GM12891 (cell line): ENCODE measurements around the genes LNP1 and PCNP.

DNA sequence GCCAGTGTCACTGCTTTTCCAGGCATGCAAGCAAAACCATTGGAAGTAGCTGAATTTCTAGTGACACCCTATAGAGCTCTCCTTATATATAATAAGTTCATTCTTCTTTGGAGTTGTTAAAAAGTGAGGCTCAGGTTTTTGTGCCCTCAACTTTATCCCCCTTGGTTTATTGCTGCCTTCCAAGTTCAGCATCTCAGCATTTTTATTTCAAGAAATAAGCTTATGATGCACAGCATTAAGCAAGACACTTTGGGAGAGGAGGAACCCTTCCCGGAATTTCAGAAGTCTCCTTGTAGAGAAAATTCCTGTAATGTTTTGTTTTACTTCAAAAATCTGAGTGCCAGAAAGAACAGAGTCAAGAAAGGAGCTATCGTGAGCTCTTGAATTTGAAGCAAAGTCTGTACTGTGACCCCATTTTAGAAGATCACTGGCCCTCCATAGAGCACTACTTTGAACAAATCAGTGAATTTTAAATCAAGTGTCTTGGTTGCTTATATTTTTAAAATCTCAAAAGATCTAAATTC, 93.1 kb downstream of the FILIP1L start:
- RRBS = no CpG with 5 or more reads among the region's 2 CpGs

- RRBS = no CpG with 5 or more reads among the region's 6 CpGs
Measured at GRCh38 chr3:100089623-100090361, 24.5 kb downstream of the FILIP1L start.

GRCh38 chr3:100108507-100109194, 5.7 kb downstream of the FILIP1L start:
- RRBS = no CpG with 5 or more reads among the region's 8 CpGs

DNA sequence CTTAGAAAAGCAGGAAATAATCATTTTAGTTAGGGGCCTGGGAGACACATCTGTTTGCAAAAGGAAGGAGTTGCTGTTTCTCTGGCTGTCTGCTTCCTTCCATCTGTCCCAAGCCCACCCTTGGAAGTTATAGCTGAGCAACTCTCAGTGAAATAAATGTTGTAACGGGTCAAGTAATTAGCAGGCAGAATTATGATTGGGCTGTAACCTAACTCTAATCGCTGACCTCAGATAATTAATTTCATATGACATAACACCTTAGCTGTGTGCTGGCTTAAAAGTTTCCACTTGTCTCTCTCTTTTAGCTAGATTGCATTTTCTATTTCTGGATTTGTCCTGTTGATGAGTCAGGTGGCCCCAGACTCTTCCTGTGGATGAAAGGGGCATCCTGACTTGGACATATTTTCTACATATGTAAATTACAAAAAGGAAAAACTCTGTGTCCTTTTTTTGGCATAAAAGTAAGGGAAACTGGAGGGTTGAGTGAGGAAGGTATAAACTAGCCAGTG, 11.1 kb upstream of the FILIP1L start:
- RRBS = no CpG with 5 or more reads among the region's 2 CpGs

- RRBS = no CpG with 5 or more reads among the region's 20 CpGs
Measured at GRCh38 chr3:100401310-100401661, at the start of gene LNP1. TSS of gene LNP1 (plus strand) at chr3:100401539.

DNA sequence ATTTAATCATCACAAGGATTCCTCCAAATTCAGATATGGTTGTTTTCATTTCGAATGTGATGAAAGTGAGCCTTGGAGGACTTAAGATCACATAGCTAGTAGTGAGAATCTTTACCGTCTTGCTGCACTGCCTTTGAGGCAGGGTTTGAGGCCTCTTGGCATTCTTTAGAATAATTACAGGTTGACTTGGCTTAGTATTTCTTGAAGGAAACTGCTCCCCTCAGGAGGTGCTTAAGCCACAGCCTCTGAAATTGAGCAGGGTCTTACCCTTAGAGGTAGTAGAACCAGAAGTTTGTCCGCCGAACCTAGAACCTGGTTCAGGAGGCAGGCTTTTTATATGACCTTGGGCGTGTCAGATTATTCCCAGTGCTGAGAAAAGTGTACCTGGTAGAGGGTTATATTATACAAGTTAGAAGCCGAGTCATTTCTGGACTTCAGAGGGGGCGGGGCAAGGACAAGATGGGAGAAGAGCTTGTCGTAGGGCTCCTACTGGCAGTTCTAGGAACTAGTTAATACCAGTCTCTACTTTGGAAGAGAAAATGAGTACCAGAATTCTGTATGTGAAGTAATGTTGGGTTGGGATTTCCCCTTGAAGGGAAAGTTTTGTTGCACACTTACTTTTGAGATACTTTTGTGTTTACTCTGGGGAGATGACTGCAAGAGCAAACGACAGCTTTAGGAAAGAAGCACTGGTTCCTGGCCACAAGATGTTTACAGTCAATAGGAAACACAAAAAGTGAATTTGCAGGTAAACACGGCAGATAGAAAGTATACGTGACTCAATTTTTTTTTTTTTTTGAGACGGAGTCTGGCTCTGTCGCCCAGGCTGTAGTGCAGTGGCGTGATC, 1.2 kb downstream of the TFG start:
- RRBS = no CpG with 5 or more reads among the region's 14 CpGs

GRCh38 chr3:100914287-100914847, 78.9 kb downstream of the ABI3BP start:
- RRBS = no CpG with 5 or more reads among the region's 5 CpGs

DNA sequence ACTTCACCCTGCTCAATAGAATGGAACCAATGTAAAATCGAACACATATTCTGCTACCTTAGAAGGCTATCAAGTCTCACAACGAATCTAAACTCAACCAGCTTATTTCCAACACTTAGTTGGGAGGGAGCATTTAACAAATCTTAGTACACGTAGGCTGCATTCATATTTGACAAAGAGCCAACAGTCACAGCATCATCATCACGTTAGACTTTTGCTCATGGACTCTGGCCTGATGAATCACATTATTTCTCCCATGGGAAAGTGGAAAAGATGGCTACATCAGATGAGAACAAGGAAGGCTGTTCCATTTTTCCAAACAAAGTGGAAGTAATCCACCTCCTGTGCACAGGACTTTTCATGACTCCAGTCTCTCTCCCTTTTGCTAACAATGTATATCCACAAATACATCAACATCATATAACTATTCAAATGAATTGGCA, 64.2 kb downstream of the ABI3BP start:
- RRBS = no CpG with 5 or more reads among the region's 4 CpGs

- RRBS = no CpG with 5 or more reads among the region's 3 CpGs
Measured at GRCh38 chr3:100972956-100973457, 20.2 kb downstream of the ABI3BP start.

DNA sequence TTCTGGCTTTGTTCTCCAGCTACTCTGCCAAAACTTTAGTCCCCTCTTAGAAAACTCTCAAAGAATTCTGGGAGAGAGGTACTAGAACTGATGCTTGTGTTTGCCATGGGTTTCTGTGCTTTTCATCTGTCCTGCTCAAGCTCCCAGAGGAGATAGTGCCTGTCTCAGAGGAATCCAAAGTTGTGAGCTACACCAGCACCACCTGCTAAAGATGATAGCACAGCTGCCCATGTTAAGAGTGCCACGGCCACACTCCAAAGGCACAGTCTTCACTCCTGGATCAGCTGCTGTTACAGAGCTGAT, 150.0 kb downstream of the IMPG2 start:
- RRBS = no CpG with 5 or more reads among the region's 1 CpG

DNA sequence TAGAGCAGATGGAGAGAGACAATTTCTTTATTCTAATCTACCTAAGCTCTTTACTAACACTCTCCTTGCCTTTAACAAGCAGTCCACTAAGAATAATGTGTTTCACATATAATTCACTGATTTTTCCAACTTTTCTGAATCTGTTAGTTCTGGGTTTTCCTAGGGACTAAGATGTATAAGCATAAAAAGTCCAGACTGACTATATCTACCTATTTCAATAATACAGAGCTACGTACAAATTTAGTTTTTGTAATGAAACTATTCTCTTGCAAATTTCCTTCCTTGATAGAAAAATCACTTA, 193 bp upstream of the IMPG2 start:
- RRBS = no CpG with 5 or more reads among the region's 1 CpG

- RRBS = no CpG with 5 or more reads among the region's 1 CpG
Measured at GRCh38 chr3:101564897-101565312, 3.2 kb downstream of the TRMT10C start.

DNA sequence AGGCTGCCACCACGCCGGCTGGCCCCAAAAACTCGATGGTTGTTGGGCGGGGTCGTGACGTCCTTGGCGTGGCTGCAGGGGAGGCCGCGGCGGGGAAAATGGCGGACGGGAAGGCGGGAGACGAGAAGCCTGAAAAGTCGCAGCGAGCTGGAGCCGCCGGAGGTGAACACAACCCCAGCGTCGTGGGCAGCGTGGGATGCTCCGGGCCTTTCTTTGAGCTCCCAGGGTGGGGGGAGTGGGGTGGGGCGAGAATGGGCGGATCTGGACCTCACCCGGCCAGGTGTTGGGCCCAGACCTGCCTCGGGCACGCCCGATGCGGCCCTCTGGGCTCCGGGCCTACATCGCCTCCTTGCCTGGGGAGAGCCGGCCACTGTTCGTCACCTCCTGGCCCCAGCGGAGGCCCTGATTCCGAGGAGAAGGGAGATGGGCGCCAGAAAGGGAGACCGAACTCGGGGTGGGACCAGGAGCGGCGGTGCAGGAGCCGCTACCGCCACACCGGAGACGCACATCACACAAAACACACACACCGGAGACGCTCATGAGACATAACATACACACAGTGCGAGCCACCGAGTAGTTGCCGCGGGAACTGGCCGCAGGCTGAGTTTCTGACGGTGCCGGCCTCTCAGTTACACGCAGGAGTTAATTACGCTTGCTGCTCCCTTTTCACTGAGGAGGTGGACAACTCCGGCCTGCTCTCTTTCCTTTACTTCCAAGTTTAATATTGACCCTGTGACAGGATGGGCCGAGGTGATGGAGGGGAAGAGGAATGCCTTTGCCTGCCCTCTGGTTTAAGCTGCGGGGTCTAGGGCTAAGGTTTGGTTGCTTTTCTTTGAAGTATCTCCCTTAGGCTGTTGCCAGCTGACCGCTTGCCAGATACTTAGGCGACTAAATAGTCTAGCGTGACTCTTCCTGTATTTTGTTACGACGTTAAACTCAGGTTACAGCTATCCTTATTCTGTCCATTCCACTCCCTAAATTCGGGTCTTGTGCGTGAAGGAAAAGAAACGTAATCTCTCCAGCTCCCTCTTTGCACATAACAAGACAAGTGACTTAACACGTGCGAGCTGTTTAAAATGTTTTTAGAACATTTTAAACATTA, at the start of gene PCNP:
PCNP (plus strand) TSS at position 63 of the 1,102 bp plus-strand sequence.
- RRBS = 2% methylated on average over 17 of the region's 68 CpGs

DNA sequence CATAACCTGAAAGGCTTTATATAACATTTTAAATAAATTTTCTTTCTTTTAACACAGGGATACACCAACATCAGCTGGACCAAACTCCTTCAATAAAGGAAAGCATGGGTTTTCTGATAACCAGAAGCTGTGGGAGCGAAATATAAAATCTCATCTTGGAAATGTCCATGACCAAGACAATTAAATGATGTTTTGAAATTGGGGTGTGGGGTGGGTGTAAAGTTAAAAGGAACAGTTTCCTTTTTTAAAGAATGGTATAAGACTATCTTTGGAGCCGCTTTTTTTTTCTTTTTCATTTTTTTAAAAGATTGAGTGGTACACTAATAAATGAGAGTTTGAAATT, 18.6 kb downstream of the PCNP start:
- RRBS = no CpG with 5 or more reads among the region's 2 CpGs

DNA sequence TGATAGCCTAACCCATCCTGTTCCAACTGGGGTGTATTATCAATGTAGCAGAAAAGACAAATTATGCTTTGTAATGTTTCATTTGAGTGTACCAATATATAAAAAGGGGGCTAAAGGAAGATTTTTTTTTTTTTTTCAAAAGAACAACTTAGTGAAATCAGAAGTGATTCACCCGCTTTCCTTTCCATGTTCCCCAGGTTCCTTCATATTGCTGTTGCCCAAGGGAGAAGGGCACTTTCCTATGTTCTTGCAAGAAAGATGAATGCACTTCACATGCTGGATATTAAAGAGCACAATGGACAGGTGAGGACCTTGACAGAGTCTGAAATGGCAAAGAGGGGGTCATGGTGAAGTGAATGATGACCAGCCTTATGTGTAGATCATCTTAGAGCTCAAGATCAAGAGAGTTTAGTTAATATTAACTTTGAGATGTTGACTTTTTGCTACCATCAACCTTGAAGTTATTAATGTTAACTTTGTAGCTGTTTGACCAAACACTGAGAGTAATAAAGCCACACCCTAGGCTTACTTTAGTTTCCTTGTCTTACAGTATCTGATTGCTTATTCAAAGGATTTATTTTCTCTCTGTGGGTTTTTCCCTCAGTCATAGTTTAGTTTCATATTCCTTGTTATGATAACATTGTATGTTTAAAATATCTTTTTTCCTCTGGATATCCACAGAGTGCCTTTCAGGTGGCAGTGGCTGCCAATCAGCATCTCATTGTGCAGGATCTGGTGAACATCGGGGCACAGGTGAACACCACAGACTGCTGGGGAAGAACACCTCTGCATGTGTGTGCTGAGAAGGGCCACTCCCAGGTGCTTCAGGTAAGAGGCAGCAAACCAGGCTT, 5.3 kb downstream of the NFKBIZ start:
- RRBS = no CpG with 5 or more reads among the region's 2 CpGs

DNA sequence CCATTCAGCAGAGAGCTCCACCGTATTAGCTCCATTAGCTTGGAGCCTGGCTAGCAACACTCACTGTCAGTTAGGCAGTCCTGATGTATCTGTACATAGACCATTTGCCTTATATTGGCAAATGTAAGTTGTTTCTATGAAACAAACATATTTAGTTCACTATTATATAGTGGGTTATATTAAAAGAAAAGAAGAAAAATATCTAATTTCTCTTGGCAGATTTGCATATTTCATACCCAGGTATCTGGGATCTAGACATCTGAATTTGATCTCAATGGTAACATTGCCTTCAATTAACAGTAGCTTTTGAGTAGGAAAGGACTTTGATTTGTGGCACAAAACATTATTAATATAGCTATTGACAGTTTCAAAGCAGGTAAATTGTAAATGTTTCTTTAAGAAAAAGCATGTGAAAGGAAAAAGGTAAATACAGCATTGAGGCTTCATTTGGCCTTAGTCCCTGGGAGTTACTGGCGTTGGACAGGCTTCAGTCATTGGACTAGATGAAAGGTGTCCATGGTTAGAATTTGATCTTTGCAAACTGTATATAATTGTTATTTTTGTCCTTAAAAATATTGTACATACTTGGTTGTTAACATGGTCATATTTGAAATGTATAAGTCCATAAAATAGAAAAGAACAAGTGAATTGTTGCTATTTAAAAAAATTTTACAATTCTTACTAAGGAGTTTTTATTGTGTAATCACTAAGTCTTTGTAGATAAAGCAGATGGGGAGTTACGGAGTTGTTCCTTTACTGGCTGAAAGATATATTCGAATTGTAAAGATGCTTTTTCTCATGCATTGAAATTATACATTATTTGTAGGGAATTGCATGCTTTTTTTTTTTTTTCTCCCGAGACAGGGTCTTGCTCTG, 10.3 kb downstream of the NFKBIZ start:
- RRBS = no CpG with 5 or more reads among the region's 5 CpGs

GRCh38 chr3:102181164-102181403, 253.7 kb upstream of the ZPLD1 start:
- RRBS = no CpG with 5 or more reads among the region's 2 CpGs

GRCh38 chr3:104676132-104676650, 690.5 kb upstream of the ALCAM start:
- RRBS = no CpG with 5 or more reads among the region's 5 CpGs

DNA sequence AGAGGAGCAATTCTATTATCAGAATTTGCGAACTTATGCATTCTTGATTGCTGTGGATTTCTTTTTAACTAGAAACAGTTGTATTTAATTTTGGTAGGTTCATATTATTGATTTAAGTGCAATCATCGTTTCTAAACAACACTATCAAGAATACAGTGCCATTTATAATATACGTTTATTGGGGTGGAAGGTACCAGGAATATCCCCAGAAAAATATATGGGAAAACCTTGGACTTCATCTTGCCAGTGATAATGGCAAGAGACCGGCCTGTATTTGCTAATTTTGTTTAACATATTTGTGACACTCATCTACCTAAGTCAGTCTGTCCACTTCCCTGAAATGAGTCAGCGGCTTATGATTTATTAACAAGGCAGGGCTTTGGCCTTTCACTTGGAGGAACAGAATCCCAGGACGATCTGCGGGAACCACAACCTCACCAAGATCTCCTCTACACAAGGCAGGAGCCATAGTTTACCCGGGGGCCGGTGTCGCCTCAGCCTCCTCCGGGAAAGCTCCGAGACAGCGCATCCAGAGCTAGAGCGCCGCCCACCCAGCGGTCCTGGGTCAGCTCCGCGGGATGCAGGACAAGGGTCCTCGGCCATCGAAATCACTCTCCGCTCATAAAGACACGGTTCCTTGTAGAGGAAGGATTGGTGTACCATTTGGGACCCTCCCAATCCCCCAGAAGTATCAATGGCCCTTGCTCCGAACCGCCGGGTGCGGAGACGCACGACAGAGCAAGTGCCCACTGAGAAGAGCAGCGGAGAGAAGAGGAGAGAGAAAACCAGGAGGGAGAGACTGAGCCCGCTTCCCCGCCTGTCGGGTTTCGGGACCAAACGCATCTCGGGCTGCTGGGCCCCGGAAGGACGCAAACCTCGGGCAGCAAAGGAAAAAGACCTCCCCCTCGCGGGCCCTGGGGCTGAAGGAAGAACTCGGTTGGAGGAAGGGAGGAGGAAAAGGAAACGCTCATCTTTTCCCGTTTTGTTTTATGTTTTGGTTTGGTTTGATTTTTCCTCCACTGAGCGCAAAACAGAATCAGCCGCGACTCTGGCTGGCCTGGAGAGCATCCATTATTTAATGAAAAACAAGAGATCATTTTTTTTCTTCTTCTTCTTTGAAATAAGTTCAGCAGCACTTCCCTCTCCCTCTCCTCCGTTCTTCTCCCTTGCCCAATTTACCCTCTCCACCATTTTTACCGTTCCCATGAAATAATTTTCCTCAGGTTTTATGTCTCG, 13.1 kb upstream of the ALCAM start:
- RRBS = no CpG with 5 or more reads among the region's 49 CpGs